Mesothelial cell of epicardium (in vitro differentiated cells): ENCODE results near the gene NDUFB3.

GRCh38 chr2:199441371-199442172 lies 16.2 kb downstream of the SATB2 start:
- PRO-cap, result no peak

DNA sequence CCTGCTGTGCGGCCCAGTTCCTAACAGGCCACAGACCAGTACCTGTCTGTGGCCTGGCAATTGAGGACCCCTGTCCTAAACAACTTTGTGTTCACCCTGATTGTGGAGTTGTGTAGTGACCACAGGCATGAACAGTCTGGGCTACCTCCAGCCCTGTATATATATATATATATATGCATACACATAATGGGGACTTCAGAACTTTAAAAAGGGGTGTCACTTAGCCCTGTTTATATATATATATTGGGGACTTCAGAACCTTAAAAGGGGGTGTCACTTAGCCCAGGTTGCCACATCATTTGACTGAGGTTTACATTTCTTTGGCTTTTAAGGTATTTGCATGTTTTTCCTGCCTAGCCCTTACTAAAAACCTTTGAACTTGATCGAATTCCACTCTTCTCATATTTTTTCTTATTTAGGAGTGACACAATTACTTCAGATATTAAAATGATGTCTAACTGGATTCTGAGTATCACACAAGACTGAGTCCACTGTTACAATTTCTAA lies 64.8 kb downstream of the FTCDNL1 start:
- PRO-cap, result no peak

GRCh38 chr2:199851431-199851844 lies 446 bp upstream of the FTCDNL1 start:
- PRO-cap, result no peak

- PRO-cap, result no peak
Measured at GRCh38 chr2:199955906-199956362, 552 bp downstream of the MAIP1 start.

DNA sequence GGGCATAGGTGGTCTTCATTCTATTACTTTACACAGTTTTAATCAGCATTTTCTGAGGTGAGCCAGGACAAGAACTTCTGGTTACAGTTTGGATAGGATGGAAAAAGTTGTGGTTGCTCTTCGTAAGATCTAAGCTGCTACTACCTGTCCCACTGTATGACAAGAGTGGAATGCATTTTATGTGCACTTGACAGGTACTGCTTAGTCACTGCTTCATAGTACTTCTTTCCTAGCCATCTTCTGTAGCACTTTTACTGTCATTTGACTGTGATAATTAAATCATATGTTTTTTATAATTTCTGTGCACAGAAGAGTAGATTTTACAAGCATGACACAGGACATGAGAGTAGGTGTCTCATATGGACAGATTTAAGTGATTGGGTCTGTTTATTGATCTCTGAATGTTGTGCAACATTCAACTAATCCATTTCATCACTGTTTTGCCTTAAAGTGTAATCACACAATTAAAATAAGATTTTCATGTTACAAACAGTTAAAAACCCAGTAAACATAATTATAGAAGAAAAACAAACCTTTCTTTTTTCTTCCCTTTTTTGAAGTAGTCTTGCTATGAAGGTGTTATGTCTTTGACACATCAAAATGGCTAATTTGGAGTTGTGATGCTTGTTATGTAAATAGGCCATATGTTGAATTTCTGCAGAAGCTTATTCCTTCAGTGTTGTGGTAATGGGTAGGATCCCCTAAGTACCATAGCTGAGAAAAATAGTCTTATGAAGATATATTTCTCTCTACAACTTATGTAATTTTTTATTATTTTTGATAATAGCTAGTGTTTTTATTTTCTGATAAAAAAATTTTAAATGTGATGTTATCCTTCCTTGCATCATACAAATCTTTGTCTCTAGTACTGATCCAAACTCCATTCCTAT lies 3.0 kb downstream of the SPATS2L start:
- PRO-cap, result no peak

GRCh38 chr2:200476764-200477154 lies 33.1 kb downstream of the KCTD18 start:
- PRO-cap, result no peak

DNA sequence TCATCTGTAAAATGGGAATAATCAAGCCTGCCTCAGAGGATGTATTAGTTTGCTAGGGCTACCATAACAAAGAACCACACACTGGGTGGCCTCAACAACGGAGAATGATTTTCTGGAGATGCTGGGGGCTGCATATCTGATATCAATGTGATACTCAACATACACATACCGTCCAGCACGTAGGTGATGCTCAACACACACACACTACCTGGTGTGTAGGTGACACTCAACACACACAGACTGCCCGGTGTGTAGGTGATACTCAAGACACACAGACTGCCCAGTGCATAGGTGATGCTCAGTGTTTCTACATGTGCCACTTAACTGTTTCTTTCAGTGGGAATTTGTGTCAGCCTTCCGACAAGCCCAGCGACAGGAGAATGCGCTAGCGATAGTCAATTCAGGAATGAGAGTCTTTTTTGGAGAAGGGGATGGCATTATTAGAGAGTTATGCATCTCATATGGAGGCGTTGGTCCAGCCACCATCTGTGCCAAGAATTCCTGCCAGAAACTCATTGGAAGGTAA lies 26.5 kb downstream of the AOX1 start:
- PRO-cap, result no peak

- PRO-cap, result no peak
Measured at GRCh38 chr2:200614172-200614847, 28.5 kb downstream of the AOX1 start.

DNA sequence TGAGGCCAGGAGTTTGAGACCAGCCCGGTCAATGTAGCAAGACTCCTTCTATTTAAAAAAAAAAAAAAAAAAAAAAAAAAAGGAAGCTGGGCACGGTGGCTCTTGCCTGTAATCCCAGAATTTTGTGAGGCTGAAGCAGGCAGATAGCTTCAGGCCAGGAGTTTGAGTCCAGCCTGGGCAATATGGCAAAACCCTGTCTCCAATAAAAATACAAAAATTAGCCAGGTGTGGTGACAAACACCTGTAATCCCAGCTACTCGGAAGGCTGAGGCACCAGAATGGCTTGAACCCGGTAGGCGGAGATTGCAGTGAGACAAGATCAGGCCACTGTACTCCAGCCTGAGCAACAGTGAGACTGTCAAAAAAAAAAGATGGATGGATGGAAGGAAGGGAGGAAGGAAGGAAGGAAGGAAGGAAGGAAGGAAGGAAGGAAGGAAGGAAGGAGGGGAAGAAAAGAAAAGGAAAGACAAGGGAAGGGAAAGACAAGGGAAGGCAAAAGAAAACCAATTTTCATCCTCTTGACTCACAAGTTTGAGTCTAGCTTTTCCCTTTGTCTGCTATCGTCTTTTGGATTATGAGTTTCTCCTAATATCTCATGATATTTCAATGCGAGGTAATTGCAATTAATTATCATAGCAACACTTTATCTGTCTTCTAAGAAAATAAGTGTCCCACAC lies 44.5 kb downstream of the AOX1 start:
- PRO-cap, result no peak

DNA sequence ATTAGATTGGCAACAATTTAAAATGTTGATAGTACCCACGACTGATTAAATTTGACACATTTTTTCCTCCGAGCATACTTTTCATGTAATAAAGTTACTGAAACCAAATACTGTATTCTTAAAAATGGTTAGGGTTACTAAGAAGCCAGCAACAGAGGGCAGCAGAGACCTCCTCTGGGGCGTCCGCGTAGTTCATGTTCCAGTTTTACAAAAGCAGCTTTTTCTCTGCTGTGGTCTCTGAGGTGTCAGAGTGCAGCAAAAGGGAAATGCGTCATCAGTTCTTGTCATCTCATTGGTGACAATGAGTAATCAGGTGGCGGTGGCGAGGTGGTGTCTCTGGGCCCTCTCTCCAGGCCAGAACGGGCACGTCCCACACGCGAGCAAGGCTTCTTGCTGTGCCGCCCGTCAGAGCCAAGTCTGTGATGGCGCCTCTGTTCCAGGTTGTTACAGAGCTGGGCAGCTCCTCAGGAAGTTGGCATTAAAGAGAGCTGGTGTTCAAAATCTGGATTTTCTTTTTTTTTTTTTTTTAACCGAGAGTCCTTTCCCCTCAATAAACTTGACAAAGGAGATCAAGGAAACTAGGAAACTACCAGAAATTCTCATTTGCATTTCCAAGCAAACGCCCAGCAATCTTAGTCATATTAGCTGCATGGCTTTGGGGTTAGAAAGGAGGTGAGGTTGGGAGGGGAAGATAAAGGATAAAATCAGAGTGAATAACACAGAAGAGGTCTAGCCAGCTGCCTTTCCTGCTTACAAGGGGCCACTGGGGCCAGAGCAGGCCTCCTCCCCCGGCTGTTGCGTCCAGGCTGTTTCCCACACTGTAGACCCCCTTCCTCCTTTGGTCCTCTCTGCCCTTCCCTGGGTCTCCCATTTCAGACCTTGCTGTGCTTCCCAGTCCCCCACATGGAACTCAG lies 98.5 kb upstream of the BZW1 start:
- PRO-cap, result no peak

GRCh38 chr2:200766146-200766513 lies 45.6 kb upstream of the BZW1 start:
- PRO-cap, result no peak

- PRO-cap, result no peak
Measured at GRCh38 chr2:200791828-200792380, 19.8 kb upstream of the BZW1 start.

- PRO-cap, result no peak
Measured at GRCh38 chr2:200795163-200795619, 16.5 kb upstream of the BZW1 start.

DNA sequence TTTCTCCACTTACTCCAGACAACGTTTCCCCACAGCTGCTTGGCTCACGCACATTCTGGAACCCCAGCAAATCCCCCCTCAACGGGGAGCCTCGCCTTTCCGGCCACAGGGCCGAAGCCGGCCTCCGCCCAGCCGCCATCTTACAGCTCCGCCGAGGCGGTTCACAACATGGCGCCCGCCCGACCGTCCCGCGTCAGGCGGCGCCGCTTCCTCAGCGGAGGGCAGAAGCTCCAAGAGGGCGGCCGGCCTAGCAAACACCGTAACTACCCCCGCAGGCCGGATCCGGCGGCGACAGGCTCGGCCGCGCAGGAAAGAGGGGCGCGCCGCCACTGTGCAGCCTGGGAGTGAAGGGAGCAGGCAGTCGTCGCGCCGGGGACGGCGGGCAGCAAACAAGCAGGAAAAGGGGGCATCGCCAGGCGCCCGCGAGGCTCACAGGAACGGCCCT lies 348 bp downstream of the CLK1 start:
- PRO-cap, result bidirectional peak, plus-strand start at position 108 of the sequence, minus-strand start at position 142 of the sequence

DNA sequence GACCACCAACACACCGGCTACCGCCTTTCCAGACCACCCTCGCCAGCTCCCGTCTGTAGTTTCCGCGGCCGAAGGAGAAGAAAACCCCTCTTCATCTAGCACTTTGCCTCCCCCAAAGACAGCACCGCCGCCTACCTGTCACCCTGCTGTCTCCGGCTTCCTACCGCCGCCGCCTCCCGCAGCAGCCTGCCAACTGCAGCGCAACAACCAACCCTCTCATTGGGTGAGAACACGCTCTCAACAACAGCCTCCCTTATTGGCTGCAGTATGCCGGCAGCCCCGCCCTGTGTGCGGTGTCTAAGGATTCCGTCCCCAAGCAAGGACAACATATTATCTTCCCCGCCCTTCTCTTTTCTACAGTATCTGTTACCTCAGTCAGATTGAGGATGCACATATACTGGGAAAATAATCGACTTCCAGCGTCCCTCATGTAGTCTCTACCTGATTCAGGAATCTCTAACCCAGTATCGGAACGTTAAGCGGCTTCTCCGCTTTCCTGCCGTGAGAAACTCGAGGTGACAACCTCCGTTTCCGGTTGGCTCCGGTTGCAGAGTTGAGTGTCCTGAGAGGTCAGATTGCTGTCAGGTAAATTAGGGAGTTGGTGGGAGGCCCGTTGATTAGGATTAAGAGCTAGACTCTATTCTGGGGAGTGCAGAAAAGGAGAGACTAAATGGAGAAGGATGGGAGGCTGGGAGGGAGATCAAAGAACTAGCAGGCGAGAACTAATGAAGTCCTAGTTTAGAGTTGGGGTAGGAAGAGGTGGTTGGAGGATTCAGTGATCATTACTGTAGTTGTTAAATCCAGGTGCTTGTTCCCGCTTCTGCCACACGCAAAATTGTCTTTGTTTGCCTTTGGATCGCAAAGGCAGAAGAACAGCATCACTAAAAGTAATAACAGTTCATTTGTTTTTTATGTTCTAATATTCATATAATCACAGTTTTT lies at the start of gene NDUFB3:
Gene NDUFB3, plus strand, starts transcription at position 527 of the 942 bp plus-strand sequence.
- PRO-cap, result bidirectional peak, plus-strand start at position 287 of the sequence, minus-strand start at position 154 of the sequence; unidirectional peak, plus-strand start at position 528 of the sequence

DNA sequence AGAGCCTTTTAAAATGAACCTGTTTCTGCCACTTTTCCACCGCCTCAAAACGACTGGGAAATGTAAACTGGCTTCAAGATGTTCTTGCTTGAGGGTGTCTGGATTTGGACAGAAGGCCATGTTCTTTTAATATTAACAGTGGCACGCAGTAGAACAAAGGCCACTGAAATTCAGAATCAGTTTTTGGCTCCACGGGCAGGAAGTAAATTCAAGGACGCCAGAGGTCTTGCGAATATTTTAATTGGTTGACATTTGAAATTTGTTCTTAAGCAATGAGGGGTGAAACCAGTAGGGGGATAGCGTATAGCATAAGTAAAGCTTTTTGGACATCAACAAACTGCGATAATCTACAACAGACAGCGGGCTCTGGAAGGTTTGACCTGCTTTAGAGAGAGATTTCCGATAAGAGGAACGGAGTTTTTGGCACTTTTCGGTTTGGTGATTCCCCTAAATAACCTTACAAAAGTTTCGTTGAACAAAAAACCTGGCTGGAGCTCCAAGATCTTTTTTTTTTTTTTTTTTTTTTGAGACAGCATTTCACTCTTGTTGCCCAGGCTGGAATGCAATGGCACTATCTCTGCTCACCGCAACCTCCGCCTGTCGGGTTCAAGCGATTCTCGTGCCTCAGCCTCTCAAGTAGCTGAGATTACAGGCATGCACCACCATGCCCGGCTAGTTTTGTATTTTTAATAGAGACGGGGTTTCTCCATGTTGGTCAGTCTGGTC lies 1.4 kb downstream of the CFLAR start:
- PRO-cap, result no peak

- PRO-cap, result no peak
Measured at GRCh38 chr2:201126545-201127486, 10.9 kb downstream of the CFLAR start.

DNA sequence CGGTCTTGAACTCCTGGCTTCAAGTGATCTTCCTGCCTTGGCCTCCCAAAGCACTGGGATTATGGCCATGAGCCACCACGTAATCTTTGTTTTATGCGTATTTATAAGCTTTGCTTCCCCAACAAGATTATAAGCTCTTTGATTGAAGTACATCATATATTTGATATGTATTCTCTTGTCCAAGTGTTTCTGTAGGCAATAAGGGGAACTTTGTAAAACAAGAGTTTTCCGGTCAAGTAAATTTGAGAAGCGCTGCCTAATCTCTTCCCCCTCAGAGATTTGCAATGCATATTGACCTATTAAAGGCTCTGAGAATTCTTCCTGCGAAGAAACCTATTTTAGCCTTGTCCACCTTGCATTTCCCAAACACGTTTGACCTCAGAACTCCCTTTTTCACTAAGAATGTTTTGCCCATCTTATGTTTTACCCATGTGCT lies 27.0 kb upstream of the CASP10 start:
- PRO-cap, result no peak

- PRO-cap, result no peak
Measured at GRCh38 chr2:201168200-201169017, 14.5 kb upstream of the CASP10 start.

DNA sequence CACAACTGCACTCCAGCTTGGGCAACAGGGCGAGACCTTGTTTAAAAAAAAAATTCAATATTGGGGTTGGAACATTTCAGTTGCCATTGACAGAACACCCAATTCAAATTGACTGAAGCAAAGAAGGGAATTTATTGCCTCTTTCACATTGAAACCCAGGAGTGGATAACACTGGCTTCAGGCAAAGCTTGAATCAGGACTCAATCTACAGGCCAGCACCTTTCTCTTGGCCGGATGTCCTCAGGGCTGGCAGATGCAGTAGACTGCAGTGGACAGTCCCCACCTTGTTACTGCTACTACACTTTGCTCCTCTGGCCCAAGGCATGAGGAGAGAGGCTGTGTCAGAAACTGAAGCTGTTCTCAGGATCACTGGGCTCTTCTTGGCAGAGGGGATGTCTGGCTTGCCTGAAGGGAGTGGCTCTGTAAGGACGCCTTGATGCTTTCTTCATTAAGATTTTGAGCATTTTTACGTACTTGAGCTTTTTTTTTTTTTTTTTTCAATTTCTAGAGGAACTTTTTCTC lies 36.3 kb downstream of the CASP10 start:
- PRO-cap, result no peak